Metastatic Liver Carcinoma in the Lung (tissue), 2 donors: Measurements from ENCODE around the genes HIF1A and GPHB5.

GRCh38 chr14:61435843-61436266 lies 114.5 kb downstream of the PRKCH start:
- PRO-cap, 2 experiments: peak in 1 of 2 experiments; most common plus-strand start chr14:61436166 (in 1)

GRCh38 chr14:61441096-61441442 lies 119.7 kb downstream of the PRKCH start:
- PRO-cap, 2 experiments: no peak in any of the 2 experiments

GRCh38 chr14:61474028-61474549 lies 152.7 kb downstream of the PRKCH start:
- PRO-cap, 2 experiments: peak in 1 of 2 experiments; most common plus-strand start chr14:61474164 (in 1)

- PRO-cap, 2 experiments: no peak in any of the 2 experiments
Observed at GRCh38 chr14:61512770-61513553, 182.4 kb upstream of the HIF1A start.

DNA sequence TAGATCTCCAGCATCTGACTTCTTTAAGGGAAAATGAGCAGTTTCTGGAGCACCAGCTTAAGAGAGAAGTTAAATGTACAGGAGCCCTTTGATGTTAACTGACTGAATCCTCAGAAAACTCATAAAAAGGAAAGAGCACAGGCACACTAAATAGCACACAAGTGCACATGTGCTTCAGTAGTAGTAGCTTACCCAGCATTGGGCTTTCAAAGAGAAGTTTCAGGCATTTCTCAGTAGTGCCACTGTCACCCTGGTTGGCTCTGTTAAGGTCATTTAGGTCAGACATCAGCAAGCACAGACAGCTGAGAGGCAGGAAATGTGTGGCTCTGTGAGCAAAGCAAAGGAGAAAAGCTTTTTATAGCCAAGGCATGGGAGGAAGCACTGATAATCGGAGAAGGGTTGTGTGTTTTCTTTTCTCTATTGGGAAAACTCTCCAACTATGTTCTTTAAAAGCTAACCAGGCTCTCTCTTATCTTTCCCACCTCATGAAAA lies 96.3 kb upstream of the HIF1A start:
- PRO-cap, 2 experiments: no peak in any of the 2 experiments

GRCh38 chr14:61670956-61671679 lies 24.2 kb upstream of the HIF1A start:
- PRO-cap, 2 experiments: no peak in any of the 2 experiments

- PRO-cap, 2 experiments: peak in 2 of 2 experiments; most common plus-strand start chr14:61695531 (in 2); most common minus-strand start chr14:61696031 (in 2)
Observed at GRCh38 chr14:61695376-61696470, at the start of gene HIF1A. Gene HIF1A, plus strand, starts transcription at chr14:61695513.

- PRO-cap, 2 experiments: no peak in any of the 2 experiments
Observed at GRCh38 chr14:61864267-61865255, 52.1 kb downstream of the SYT16 start.

GRCh38 chr14:63318841-63319142 lies at the start of gene GPHB5:
Gene GPHB5, minus strand, starts transcription at chr14:63318935.
- PRO-cap, 2 experiments: no peak in any of the 2 experiments

- PRO-cap, 2 experiments: no peak in any of the 2 experiments
Observed at GRCh38 chr14:63381774-63382228, 63.1 kb upstream of the GPHB5 start.

GRCh38 chr14:63452765-63453465 lies 90.3 kb downstream of the PPP2R5E start:
- PRO-cap, 2 experiments: no peak in any of the 2 experiments

DNA sequence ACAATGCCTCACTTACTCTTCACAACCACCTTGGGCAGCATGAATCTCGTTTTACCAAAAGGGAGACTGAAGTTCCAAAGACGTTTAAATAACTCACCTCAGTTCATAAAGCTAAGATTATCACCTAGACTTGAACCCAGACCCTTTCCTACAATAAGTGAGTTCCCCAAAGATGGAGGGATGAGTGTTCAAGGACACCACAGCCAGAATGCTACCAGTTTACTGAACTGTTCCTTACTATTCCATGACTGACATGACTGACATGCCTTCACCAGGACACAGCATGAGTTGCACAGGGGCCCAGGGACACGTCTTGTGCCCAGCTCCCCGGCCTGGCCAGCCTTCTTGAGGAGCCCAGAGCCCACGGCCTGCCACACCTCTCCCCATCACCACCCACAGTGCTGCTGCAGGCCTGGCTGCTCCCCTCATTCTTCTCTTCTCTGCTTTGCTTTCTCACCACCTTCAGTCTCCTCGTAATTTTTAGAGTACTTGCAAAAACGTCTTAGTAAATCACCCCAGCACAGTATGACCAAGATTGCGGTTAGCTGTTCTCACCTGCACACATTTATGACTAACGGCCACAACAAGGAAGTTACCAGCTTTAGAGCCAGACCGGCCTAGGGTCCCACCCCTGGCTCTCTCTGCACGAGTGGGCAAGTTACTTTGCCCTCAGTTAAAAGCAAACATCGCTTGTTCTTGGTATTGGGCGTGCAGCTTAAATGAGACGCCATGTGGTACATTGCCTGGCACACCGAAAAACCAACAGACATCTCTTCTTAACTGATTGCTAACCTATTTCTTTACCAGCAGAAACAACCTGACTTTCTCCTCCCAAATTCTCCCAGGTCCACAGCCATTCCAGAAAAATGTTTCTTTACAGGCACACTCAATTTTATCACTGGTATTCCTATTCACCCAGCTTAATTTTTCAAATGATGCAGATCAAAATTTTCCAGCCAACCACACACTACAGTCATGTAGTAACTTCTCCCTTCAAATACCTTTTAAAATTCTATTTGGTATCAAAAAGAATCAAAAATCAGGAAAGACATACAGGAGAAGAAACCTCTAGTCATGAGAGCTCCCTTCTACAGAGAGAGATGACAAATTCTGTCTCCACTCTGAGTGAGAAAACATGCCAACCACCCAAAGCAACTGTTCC lies 18.4 kb downstream of the PPP2R5E start:
- PRO-cap, 2 experiments: no peak in any of the 2 experiments

- PRO-cap, 2 experiments: peak in 2 of 2 experiments; most common plus-strand start chr14:63753100 (in 2)
Observed at GRCh38 chr14:63752709-63753261, 24.9 kb upstream of the SGPP1 start.

DNA sequence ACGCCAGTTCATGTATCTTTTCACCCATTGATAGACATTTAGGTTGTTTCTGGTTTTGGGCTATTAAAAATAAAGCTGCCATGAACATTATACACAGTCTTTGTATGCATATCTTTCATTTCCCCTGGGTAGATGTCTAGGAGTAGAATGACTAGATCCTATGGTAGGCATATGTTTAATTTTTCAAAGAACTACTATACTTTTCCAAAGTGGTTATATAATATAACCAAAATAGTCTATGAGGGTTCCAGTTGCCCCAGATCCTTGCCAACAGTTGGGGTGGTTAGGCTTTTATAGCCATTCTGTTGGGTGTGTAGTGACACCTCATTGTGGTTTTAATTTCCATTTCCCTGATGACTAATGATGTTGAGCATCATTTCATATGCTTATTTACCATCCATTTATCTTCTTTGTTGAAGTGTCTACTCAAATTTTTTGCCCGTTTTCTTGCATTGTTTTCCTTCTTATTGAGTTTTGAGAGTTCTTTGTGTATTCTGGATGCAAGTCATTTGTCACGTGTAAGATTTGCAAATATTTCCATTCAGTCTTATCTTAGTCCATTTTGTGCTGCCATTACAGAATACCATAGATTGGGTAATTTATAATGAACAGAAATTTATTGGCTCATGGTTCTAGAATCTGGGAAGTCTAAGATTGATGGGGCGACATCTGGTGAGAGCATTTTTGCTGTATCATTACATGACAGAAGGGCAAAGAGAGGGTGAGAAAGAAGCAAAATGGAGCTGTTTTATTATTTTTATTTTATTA lies 4.7 kb downstream of the SYNE2 start:
- PRO-cap, 2 experiments: no peak in any of the 2 experiments

- PRO-cap, 2 experiments: no peak in any of the 2 experiments
Observed at GRCh38 chr14:63884197-63884688, 31.4 kb downstream of the SYNE2 start.

GRCh38 chr14:64196352-64197652 lies 97.4 kb downstream of the ESR2 start:
- PRO-cap, 2 experiments: no peak in any of the 2 experiments

GRCh38 chr14:64393131-64393893 lies 5.2 kb downstream of the MTHFD1 start:
- PRO-cap, 2 experiments: no peak in any of the 2 experiments

DNA sequence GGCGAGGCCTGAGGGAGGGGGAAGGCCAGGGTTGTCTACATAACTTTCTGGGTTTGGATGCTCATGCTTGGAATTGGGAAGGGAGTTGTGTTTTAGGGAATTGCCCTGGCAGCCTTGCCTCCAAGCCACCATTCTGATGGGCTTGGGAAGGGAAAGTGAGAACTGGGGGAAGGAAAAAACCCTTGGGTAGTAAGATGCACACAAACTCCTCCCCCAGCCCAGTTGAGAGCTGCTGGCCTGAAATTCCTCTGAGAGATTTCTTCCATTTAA lies 13.0 kb downstream of the PLEKHG3 start:
- PRO-cap, 2 experiments: no peak in any of the 2 experiments

GRCh38 chr14:64723982-64724801 lies 20.0 kb downstream of the PLEKHG3 start:
- PRO-cap, 2 experiments: no peak in any of the 2 experiments

- PRO-cap, 2 experiments: no peak in any of the 2 experiments
Observed at GRCh38 chr14:64947458-64948254, 5.1 kb upstream of the GPX2 start.